ENCODE data around the genes MYF5 and NTS.

DNA sequence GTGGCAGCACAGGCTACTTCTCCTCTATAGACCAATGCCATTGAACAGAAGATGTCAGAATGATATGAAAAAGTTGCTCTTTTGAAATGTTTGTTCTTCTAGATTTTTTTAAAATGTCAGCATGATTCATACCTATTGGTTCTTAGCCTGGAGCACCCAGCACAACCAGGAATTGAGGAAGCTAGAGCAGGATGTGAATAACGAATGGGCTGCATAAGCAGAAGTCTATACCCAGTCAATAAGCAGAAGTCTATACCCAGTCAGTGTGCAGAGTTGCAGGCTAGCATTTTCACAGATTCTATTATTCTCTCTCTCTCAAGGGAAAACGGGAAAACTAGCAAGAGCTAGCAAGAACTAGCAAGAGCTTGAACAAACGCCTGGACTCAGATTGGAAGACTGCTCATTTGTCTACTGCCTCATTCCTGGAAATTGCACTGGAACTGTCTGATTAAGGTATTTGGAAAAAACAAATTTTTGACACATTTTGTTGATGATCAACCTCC is 113.0 kb downstream of the SYT1 start:
- PRO-cap, result no peak

- PRO-cap, result no peak
Measured at GRCh38 chr12:79455172-79455722, 235.5 kb downstream of the PAWR start.

- PRO-cap, result no peak
Measured at GRCh38 chr12:79547347-79548406, 143.1 kb downstream of the PAWR start.

DNA sequence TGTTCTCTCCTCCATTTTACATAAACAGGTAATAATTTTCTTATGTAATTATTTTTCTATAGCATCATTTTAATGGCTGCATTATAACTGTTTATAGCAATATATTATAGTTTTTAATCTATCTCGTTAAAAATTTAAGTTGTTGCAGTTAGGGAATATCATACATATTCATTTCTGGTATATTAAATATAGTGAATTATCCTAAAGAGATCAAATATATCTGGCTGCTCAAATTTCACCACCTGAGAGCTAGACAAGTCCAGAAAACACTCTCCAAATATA is 85.7 kb downstream of the PAWR start:
- PRO-cap, result no peak

DNA sequence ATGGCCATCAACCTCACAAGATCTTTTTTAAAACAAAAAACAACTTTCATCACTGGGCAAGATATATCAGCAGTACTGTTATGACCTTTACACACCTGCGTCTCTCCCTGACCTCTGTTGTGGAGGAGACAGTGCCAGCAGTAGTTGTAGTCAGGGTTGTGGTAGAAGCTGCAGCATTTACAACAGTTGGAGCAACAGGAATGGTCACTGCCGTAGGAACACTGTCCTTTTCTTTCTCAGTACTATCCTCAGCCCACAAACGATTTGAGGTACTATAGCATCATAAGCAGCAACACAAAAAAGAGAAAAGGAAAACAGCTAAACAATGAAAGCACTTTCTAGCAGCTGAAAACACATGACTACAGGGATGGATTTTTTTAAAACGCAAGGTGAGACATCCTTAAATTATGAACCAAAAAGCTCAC is 114.7 kb upstream of the PAWR start:
- PRO-cap, result no peak

- PRO-cap, result no peak
Measured at GRCh38 chr12:79809624-79809980, 118.8 kb upstream of the PAWR start.

DNA sequence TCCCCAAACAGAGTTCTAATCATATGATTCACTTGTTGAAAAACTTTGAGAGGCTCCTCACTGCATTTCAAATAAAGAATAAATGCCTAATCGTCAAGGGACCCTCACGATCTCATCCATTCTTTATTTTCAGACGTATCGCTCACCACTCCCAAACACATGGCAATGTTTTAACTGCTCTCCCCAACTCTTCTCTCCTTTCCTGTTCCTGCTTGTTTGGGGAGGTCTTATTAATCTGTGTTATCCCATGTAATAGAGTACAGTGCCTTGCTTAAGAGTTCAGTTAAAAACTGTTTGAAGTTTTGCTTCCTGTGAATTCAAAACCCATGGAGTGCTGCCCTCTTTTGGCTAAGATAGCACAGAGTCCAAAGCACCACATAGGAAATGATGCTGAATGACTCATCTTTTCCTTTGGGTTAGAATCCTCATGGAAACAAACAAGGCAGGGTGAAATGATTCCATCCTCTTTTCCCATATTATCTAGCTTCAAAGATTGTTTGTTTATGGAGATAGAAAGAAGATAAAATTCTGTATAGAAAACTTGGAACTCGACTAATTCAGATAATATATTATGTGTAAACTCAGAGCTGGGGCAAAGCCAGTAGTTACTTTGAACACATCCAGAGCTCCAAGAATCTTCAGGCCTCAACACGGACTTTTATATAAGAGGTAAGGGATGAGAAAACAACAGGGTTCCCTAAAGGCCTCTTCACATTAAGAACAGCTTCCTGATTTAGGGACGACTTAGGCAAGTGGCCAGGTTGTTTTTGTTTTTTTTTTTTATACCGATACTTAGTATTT is 87.4 kb downstream of the OTOGL start:
- PRO-cap, result no peak

- PRO-cap, result no peak
Measured at GRCh38 chr12:80250078-80250487, 150.7 kb downstream of the OTOGL start.

DNA sequence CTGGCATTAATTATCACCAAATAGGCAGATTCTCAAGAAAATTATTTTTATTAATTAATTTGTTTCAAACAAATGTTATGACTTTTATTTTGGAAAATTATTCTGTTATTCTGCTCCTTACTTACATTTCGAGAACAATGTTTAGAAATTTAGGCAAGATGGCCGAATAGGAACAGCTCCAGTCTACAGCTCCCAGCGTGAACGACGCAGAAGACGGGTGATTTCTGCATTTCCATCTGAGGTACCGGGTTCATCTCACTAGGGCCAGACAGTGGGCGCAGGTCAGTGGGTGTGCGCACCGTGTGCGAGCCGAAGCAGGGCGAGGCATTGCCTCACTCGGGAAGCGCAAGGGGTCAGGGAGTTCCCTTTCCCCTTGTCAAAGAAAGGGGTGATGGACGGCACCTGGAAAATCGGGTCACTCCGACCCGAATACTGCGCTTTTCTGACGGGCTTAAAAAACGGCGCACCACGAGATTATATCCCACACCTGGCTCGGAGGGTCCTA is 33.4 kb downstream of the PTPRQ start:
- PRO-cap, result no peak

DNA sequence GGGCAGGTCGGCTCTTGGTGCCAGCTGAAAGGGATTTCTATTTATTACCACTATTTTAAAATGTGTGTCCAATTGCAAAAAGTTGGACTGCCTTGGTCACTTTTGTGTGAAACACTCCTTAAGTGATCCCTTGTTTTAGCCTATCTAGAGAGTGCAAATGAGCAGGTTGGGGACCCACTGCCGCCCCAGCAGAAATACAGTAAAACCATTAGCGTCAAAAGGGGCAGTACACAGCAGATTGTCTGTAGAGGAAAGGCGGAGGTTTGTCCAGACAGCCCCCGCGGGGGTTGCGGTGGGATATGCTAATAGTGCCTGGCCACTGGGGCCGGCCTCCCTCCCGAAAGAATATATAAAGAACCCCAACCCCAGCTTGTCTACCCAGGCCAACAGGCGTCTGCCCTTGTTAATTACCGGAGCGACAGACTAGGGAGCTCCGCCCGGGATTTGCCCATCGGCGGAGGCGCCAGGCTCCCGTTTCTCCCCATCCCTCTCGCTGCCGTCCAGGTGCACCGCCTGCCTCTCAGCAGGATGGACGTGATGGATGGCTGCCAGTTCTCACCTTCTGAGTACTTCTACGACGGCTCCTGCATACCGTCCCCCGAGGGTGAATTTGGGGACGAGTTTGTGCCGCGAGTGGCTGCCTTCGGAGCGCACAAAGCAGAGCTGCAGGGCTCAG is at the start of gene MYF5:
Gene MYF5, plus strand, starts transcription at position 377 of the 676 bp plus-strand sequence.
- PRO-cap, result no peak

DNA sequence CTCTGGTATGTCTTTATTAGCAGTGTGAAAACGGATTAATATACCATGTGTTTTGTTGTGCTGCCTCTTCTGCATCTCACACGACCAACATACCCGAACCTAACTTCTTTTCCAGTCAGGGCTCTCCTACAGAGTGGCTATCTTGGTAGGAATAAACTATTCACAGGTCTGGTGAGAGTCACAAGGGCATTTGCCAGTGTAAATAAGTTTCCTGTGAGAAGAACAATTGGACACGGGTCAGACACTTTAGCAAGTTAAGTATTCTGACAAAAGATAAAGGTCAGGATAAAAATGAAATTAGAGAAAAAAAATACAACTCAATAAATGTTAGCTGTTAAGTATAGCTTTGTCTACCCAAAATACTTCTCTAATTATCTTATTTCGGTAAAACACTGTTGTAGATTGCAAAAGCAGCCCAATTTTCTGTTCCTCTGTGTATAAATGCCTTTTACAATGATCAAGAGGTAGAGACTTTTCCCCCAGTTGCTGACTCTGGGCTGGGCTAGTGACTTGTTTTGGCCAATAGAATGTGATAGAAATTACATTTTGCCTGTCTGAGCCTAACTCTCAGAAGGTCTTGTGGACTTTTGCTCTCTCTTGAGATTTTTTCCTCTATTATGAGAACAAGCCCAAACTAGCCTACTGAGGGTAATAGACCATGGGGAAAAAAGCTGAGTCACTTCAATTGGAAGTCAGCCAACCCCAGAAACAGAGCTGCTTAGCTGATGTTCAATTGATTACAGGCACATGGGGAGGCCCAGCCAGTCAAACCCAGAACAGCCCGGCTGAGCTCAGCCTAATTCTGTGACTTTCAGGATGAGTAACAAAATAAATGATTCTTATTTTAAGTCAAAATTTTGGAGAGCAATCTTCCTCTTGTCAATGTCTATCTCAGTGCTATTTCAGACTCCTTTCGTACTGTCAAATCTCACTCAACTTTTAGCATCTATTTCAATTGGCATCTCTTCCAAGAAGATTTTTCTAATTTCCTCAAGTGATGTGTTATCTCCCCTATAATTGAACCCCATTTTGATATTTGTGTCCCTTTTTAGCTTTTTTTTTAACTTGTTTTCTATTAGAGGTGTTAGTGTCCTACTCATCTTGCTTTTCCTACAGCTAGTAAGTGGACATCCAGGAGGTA is 61.3 kb downstream of the MYF5 start:
- PRO-cap, result no peak

DNA sequence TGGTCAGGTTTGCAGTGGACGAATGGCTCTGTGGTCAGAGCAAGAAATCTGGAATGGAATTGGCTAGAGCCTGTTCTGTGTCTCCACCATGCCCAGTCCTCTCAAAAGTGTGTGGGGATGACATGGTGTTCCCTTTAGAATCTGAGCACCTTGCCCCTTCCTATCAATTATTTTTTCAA is 1.4 kb downstream of the ACSS3 start:
- PRO-cap, result no peak

- PRO-cap, result no peak
Measured at GRCh38 chr12:82974666-82975030, 287.9 kb downstream of the TMTC2 start.

- PRO-cap, result no peak
Measured at GRCh38 chr12:83657071-83657555, 970.4 kb downstream of the TMTC2 start.

- PRO-cap, result no peak
Measured at GRCh38 chr12:84911057-84911602, 1.5 kb downstream of the SLC6A15 start.

- PRO-cap, result no peak
Measured at GRCh38 chr12:85873896-85874529, at the start of gene NTS. Gene NTS, plus strand, starts transcription at chr12:85874295.

DNA sequence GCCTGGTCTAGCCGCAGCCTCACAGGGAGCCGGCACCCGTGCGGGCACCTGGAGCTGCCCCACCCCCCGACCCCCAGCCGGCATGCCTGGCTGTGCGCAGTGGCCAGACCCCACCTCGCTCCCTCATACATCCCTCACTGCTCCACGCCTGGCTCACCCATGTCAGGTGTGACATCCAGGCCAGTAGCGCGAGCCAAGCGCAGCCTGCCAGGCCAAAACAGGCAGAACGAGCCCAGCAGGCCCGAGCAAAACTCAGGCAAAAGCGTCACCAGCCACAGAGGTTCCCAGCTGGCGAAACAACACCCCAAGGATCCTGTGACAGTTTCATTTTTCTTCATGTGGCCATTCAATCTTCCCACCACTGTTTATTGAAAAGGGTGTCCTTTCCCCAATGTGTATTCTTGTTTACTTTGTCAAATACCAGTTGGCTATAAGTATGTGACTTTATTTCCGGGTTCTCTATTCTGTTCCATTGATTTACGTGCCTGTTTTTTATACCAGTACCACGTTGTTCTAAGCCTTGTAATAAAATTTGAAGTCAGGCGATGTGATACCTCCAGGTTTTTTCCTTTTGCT is 8.9 kb upstream of the MGAT4C start:
- PRO-cap, result no peak

DNA sequence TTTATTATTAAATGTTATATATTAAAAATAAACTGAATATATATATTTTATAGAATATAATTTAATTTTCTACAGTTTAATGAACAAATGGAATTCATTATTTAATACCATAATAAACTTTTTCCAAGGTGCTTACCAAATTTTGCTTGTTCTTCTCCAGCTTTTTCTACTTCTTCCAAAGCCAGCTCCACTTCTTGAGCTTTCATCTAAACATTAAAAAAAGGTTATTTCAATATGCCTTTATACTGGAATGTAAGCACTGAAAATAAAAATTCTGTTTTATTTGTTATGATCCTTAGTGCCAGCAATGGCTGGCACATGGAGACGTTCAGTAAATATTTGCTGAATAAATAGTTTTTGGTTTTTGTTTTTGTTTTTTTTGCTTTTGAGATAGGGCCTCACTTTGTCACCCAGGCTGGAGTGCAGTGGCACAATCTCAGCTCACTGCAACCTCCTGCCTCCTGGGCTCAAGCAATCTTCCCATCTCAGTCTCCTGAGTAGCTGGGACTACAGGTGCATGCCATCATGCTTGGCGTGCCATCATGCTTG is 2.5 kb downstream of the CEP290 start:
- PRO-cap, result no peak

DNA sequence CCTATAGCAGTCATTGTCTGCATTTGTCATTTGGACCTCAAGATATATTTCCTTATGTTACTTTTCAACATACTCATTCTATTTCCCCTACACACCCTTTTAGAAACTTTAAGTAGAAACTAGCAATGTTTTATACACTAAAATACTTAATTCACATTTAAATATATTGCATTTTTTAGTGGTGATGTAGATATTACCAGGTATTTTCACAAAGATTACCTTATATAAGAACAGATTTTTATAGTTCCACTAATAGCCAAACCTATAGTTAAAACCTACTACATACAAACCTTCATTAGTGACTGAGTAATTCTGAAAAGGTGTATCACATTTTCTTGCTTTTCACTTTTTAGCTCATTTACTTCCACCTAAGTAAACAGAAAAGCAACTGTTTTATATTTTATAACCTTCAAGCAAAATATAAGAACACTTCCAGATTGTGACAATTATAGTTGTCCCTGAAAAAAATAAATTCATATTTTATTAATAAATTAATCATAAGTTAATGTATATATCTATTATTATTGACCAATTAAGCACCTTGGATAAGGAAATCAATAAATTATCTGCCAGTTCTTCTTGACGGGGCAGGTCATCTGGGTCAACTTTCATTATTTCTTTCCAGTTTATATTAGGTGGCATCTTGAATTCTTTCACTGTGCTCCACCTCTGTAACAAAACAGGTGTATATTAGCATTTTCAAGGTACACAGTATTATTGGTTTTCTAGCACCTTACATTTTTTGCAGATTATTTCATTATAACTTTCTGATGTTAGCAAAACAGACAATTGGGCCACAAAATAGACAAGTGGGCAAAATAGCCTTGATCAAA is 1.0 kb downstream of the CEP290 start:
- PRO-cap, result no peak

DNA sequence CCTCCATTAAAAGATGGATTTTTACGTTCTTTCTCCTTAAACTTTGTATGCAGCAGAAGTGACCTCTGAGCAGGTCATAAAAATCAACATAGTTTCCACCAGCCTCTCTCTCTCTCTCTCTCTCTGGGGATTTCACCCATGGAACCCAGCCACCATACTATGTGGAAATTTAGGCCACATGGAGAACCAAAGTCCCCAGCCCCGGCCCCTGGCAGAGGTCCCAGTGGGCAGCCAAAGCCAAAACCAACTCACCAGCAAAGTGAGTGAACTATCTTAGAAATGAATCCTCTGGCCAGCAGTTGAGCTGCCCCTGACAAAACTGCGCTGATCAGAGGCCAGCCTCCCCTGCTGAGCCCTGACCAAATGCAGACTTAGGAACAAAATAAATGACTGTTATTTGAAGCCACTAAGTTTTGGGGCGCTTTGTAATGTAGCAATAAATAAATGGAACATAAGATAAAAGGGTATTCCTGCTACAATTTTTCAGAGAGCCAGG is 9.1 kb downstream of the DUSP6 start:
- PRO-cap, result no peak